Left lobe of liver (tissue), 1 donor: Measurements from ENCODE around the genes ZNF175, FPR3, ZNF480, ZNF534 and VN1R2.

GRCh38 chr19:51570756-51572097 lies at the start of gene ZNF175:
Gene ZNF175 (plus strand): TSS chr19:51571283.
- PRO-cap = no peak

GRCh38 chr19:51690004-51690180 lies 3.2 kb upstream of the SPACA6 start:
- PRO-cap = bidirectional peak, plus-strand start at chr19:51690084, minus-strand start at chr19:51689915

- PRO-cap = no peak
Observed at GRCh38 chr19:51794917-51795475, at the start of gene FPR3. Gene FPR3 (plus strand): TSS chr19:51795157.

- PRO-cap = no peak
Observed at GRCh38 chr19:51806826-51807704, 12.1 kb downstream of the FPR3 start.

DNA sequence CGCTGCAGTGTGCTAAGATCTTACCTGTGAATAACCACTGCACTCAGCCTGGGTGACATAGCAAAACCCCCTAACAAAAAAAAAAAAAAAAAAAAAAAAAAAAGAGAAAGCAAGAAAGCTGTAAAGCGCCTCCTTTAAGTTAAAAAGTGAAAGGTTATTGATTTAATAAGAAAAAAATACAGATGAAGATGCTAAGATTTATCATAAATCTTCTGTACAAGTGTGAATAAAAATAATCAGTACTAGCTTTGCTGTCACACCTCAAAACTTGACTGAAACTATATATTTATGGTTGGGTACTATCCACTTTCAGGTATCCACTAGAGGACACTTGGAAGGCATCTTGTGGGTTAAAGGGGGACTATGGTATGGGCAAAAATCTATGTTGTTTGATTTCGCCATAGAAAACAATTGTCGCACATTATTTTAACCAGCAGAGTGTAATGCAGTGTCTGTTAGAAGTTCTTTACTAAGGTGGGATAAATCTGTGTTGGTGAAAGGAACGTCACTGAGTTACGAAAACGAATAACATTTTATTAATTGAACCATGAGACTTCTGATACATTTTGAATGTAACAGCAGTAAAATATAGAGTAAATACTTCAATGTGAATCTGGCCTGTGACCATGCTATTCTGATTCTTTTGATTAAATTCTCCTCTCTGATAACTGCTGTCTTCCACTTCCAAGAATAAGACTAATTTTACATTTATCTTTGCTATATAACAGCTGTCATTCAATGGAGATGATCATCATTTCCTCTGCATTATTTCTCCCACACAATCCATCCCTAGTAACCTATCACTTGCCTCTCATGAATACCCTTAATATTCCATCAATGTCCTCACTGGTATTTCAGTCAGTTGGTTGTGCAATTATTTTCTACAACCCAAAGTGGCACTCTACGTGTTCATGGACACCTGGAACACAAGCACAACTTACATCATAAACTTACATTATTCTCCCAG lies 16.3 kb upstream of the ZNF841 start:
- PRO-cap = no peak

DNA sequence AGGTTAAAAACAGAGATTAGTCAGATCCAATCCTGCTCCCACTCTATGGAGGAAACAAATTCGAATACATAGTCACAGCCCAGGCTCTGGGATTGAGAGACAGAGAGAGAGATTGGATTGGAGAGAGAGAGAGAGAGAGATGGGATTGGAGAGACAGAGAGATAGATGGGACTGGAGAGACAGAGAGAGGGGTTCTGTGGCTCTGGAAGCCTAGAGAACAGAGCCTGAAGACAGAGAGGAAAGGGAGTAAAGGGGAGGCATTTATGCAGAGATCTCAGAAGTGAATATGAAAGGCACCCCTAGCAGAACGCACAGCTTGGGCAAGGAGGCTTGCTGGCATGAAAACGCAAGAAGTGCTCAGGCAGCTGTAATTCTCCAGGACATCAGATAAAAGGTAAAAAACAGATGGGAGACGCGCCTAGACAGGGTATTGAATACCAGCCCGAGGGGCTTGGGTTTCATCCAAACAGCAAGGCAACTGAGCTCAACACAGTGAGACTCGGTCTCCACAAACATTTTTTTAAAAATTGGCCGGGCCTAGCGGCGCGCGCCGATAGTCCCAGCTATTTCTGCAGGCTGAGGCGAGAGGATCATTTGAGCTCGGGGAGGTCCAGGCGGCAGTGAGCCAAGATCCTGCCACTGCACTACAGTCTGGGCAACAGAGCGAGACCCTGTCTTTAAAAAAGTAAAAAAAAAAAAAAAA lies 938 bp upstream of the PPP2R1A start:
- PRO-cap = no peak

- PRO-cap = no peak
Observed at GRCh38 chr19:52200530-52201565, 11.0 kb downstream of the PPP2R1A start.

GRCh38 chr19:52227720-52228075 lies 37.8 kb downstream of the PPP2R1A start:
- PRO-cap = no peak

DNA sequence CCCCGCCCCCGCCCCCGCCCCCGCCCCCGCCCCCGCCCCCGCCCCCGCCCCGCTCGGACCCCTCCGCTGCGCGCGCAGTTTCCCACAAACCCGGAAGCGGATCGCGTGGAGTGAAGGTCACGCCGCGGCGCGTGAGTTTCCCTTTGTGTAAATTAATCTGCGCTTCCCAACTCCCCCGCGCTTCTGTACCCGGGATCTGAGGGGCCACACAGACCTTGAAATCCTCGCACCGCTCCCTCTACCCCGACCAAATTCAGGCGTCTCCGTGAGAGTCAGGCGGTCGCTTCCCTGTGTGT lies at the start of gene ZNF480:
Gene ZNF480, plus strand, starts transcription at position 77 of the 296 bp plus-strand sequence.
- PRO-cap = bidirectional peak, plus-strand start at position 87 of the sequence, minus-strand start outside the sequence

GRCh38 chr19:52336466-52336892 lies 436 bp downstream of the ZNF610 start:
- PRO-cap = no peak

DNA sequence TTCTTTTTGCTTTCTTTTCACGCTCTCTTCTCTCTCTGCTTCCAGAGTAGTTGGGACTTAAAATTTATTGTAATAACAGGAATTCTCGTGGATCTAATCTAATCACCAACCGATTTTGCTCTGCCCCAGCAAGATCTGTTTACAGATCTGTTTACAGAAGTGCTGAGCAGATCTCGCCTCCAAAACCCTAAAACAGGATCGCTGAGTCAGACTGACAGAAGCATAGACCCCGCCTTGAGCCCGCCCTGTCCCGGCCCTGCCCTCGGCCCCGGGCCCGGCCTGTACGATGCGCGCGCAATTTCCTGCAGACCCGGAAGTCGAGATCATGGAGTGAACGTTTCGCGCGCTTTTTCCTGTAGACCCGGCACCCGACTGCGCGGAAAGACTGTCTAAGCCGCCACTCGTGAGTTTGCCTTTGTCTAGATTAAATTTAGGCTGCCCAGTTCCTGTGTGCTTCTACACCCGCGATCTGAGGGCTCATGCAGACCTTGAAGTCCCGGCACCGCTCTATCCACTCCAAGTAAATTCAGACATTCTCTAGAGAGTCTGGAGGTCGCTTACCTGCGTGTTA lies at the start of gene ZNF534:
Gene ZNF534, plus strand, starts transcription at position 307 of the 571 bp plus-strand sequence.
- PRO-cap = no peak

DNA sequence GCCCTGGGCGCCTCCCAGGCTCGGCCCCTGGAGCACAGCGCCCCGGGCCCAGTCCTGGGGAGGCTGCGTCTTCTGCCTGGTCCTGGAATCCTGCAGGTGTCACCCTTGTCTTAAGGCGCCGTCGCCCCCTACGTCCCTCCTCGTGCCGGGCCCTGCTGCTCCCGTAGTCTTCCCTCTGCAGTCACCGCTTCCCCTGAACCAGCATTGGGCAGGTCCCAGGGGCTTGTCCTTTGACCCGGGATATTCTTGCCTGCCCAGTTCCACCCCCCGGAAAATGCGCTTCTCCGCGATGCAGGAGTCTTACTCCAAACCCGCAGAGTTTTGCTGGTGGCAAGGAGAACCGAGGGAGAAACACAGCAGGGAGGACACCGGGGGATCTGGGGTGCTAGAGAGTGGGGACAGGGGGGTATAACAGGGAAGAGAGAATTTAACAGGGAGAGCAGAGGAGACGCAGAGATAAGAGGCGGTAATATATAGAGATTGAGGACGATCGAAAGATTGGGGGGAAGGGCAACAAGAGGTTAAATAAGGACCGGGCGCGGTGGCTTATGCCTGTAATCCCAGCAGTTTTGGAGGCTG lies 34.2 kb upstream of the ZNF808 start:
- PRO-cap = no peak

- PRO-cap = no peak
Observed at GRCh38 chr19:52536115-52536439, 8.6 kb downstream of the ZNF808 start.

DNA sequence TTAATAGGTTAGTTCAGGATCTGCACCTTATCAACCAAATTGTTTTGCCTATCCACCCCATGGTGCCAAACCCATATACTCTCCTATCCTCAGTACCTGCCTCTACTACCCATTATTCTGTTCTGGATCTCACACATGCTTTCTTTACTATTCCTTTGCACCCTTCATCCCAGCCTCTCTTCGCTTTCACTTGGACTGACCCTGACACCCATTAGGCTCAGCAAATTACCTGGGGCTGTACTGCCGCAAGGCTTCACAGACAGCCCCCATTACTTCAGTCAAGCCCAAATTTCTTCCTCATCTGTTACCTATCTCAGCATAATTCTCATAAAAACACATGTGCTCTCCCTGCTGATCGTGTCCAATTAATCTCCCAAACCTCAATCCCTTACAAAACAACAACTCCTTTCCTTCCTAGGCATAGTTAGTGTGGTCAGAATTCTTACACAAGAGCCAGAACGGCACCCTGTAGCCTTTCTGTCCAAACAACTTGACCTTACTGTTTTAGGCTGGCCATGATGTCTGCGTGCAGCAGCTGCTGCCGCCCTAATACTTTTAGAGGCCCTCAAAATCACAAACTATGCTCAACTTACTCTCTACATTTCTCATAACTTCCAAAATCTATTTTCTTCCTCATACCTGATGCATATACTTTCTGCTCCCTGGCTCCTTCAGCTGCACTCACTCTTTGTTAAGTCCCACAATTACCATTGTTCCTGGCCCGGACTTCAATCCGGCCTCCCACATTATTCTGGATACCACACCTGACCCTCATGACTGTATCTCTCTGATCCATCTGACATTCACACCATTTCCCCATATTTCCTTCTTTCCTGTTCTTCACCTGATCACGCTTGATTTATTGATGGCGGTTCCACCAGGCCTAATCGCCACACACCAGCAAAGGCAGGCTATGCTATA lies 59.1 kb downstream of the ENSG00000269825 start:
- PRO-cap = no peak

DNA sequence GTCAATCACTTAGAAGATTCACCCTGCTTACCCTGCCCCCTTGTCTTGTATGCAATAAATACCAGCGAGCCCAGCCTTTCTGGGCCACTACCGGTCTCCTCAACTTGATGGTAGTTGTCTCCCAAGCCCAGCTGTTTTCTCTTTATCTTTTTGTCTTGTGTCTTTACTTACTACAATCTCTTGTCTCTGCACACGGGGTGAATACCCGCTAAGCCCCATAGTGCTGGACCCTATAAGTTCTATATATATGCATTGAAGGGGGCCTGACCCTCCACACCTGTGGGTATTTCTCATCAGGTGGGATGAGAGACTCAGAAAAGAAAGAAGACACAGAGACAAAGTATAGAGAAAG lies 9.1 kb upstream of the ZNF888 start:
- PRO-cap = no peak

- PRO-cap = no peak
Observed at GRCh38 chr19:52997604-52998195, 16.0 kb upstream of the ERVV-1 start.

DNA sequence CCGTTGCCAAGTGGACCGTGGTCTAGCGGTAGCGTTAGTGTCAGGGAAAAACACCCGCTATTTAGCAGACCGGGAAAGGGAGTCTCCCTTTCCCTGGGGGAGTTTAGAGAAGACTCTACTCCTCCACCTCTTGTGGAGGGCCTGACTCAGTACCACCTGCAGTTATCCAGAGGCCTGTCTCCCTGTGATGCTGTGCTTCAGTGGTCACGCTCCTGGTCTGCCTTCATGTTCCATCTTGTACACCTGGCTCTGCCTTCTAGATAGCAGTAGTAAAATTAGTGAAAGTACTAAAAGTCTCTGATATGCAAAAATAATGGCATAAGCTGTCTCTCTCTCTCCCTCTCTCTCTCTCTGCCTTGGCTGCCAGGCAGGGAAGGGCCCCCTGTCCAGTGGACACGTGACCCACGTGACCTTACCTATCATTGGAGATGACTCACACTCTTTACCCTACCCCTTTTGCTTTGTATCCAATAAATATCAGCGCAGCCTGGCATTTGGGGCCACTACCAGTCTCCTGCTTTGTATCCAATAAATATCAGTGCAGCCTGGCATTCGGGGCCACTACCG lies at the start of gene VN1R2:
Gene VN1R2, plus strand, starts transcription at position 345 of the 567 bp plus-strand sequence.
- PRO-cap = no peak

- PRO-cap = unidirectional peak, plus-strand start at chr19:53503892
Observed at GRCh38 chr19:53503280-53504398, 34.3 kb upstream of the ZNF331 start.

GRCh38 chr19:53504751-53505472 lies 33.0 kb upstream of the ZNF331 start:
- PRO-cap = no peak

GRCh38 chr19:53511719-53512366 lies 26.1 kb upstream of the ZNF331 start:
- PRO-cap = no peak